ENCODE data around the gene NR4A1.

DNA sequence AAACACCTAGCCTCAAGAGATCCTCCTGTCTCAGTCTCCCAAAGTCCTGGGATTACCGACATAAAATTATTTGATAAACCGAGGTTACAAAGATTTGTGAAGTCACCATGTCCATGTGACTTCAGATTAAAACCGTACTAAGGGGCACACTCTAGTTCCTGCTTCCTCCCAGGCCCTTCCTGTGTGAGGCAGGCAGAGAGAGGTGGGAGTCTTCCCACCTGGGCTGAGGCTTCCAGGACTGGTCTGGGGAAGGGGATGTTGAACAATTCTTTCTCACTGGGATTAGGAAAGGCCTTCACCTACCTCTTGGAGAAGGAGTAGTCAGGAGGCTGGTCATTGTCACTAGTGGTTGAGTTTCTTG, 1.3 kb downstream of the SMAGP start:
- RRBS: no CpG with 5 or more reads among the region's 3 CpGs

- RRBS: no CpG with 5 or more reads among the region's 2 CpGs
Observed at GRCh38 chr12:51389395-51390115, 1.7 kb downstream of the GALNT6 start.

GRCh38 chr12:51441854-51442208, 17.2 kb downstream of the SLC4A8 start:
- RRBS: no CpG with 5 or more reads among the region's 1 CpG

DNA sequence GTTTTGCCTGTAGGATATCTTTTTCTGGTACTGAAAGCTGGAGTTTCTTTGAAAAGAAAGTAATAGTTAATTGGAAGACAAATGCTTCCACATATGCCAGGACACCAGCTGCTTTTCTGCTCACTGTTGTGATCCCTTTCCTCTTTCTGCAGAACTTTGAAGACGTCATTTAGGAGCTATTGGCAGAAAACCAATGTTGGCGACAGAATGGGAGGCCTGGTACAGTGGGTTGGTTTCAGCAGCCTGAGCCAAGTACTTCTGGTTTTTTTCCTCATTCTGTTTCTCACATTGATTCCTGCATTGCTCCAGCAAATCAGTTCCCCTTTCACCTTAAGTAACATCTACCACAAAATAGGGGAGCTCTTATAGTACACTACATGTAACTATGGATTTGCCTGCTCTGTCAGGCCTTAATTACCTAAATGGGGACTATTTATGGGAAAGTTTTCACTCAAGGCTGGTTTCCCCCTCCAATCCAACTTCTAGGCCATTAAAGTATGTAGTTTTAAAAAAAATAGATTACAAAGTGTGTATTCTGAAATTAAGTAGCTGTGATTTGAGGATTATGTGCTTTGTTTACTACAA, 63.0 kb downstream of the TMDD1 start:
- RRBS: no CpG with 5 or more reads among the region's 2 CpGs

- RRBS: no CpG with 5 or more reads among the region's 15 CpGs
Observed at GRCh38 chr12:51827802-51828662, 13.3 kb upstream of the TMDD1 start.

GRCh38 chr12:51898675-51899454, 8.4 kb upstream of the ACVRL1 start:
- RRBS: no CpG with 5 or more reads among the region's 12 CpGs

DNA sequence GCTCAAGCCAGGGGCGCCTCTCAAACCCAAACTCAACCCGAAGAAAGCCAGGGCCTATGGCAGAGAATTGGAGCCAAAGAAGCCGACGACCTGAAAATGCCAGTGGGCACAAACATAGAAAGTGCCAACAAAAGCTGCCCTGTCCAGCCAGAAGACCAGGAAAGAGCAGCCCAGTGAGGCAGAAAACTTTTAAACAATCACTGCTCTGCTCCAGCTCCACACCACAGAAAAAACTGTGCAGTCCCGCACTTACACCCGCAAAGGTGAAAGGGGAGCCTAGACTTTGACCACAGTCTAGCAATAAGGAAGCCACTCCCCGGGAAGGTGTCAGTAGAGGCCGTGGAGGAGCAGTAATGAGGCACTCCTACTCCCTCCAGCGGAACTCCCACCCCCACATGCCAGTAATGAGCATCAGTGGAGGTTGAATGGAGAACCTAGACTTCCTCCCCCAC, 6.0 kb upstream of the ACVRL1 start:
- RRBS: no CpG with 5 or more reads among the region's 9 CpGs

GRCh38 chr12:51961839-51962200, 10.3 kb downstream of the ACVR1B start:
- RRBS: no CpG with 5 or more reads among the region's 1 CpG

- RRBS: no CpG with 5 or more reads among the region's 5 CpGs
Observed at GRCh38 chr12:51972420-51972833, 20.9 kb downstream of the ACVR1B start.

GRCh38 chr12:52010843-52011148, 4.0 kb downstream of the TAMALIN start:
- RRBS: no CpG with 5 or more reads among the region's 6 CpGs

GRCh38 chr12:52020549-52021154, 13.9 kb downstream of the TAMALIN start:
- RRBS: no CpG with 5 or more reads among the region's 7 CpGs

GRCh38 chr12:52026197-52026723, 19.5 kb downstream of the TAMALIN start:
- RRBS: no CpG with 5 or more reads among the region's 6 CpGs

- RRBS: under 1% methylated on average over 5 of the region's 21 CpGs
Observed at GRCh38 chr12:52051346-52051535, at the start of gene NR4A1. Gene NR4A1, plus strand, starts transcription at chr12:52051442.

DNA sequence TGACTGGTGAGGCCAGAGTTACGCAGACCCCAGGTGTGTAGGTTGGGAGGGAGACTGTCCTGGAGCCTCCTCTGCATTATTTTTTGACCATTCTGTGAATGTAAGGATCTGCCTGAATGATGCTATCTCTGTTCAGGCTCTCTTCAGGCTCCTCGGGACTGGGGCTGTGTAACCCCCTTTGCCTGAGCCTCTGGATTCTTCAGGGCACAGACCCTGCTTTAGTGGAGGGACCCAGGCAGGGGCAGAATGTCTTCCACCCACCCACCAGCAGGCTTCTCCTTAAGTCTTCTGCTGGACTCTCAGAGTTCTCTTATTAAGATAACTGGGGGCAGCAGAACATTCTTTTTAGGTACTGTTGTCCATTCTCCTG, 1.9 kb downstream of the NR4A1 start:
- RRBS: no CpG with 5 or more reads among the region's 2 CpGs

DNA sequence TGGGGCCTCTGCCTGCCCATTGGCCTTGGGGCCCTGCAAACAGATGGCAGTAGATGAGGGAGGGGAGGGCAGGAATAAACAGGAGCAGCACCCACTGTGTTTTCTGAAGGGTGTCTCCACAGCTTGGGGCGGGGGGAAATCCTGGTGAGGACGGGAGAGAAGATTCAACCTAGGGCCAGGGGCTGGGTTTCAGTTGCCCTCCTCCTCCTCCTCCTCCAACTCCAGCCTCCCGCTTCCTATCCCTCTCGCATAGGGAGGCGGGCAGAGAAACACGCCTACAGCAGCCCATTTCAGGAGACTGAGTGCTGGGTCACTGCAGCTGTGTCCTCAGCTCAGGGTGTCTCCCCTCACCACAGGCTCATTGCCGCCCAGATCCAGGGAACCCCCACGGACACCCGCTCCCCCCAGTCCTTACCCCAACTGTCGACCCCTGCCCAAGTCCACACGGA, 9.0 kb upstream of the KRT80 start:
- RRBS: no CpG with 5 or more reads among the region's 11 CpGs

DNA sequence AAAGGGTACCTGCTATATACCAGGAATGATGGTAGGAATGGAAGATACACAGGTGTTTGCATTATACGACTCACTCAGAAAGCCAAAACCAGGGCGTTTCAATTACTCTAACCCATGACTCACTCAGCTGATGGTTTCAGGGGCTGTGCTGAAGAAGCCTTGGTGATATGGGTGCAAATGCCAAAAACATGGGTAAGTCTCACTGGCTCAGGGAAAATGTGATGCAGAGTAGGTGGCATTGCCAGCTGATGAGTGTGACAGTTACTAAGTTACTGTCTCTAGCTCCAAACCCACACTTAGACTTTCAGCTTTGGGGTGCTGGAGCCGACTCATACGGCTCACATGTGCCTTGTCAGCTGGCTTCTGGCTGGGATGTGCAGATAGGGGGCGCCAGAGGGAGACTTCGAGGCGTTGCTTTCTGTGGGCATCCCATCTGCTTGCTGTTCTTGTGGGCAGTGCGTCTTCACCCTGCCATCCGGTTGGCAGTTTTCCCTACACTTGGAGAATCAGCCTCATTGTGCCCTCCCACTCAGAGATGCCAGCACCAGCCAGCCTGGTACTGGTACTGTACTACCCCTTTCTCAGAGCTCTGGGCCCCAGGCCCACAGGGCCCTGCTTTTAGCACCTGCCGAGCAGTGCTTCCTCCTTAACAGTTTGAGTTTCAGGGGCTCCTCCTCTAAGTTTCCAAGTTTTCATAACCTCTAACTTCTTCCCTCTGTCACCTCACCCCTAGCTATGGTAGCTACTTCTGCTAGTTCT, 11.0 kb upstream of the KRT7 start:
- RRBS: no CpG with 5 or more reads among the region's 10 CpGs

DNA sequence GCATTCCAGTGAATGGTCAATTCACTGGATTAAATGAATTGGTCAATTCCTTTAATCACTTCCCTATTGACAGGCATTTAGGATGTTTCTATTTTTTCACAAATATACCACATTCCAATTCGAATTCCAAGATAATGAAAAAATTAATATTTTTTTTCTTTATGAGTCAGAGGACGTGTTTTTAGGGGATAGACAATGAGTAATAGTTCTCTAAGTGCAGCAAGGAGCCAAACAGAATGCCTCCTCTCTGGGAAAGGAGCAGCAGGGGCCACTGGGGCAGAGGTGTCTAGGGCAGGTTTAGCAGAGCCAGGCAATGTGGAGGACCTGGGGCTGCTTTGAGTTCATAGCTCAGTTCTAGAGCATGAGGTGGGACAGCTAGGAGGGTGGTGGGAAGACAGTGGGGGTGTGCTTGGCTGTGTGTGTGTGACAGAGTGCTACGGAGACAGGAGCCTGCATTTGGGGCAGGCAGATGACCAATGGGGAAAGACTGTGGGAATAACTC, 2.7 kb upstream of the KRT7 start:
- RRBS: no CpG with 5 or more reads among the region's 3 CpGs

DNA sequence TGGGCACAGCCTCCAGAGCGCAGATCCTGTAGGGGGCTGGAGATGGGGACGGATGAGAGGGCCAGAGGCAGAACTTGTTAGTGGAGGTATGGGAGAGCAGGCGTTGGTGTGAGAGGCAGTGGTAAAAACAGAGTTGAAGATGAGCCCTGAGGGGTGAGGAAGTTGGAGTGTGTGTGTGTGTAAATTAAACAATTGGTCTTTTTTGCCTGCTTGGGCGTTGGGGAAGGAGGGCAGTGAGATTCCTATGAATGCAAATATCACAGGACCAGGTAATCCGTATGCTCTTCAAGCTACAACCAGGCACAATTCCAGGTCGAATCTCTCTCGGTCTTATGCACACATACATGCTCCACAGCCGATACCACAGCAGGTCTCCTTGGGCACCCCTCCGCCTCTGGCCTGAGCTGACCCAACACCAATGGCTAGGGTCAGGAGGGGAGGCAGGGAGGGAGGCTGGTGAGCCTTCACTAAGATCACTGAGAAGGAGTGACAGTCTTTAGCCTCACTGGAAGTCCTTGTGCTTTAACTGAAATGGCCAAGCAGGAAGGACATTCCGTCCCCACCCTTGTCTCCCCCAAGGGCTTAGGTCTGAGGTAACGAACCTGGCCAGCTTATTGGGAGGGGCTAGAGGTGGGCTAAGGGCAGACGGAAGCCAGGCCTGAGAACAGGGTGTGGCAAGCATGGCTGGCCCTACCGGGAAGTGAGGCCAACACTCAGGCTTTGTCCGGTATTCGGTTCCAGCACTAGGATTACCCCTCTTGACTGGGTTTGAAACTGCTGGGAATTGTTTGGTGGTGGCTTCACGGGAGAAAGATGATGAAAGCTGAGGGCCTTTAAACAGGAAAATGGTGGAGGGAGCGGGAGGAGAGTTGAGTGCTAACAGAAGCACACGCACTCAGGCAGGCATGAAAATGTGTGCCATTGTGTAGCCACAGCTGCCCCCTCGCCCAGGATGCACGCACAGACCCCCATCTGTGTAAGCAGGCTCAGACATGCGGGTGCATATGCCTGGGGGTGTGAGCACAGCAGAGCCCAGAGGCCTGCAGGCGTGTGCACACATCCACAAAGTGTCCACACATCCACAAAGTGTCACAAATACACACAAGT, 1.3 kb upstream of the KRT7 start:
- RRBS: no CpG with 5 or more reads among the region's 22 CpGs

- RRBS: 12% methylated on average over 2 of the region's 13 CpGs
Observed at GRCh38 chr12:52232495-52233001, 495 bp upstream of the KRT7 start.